Colon Carcinoma Metastatic in the Brain (tissue), 2 donors: ENCODE results near the genes ADGRG3 and GINS3.

GRCh38 chr16:57480186-57480728 lies 6.0 kb downstream of the DOK4 start:
- PRO-cap, 2 experiments: peak in 2 of 2 experiments; most common plus-strand start chr16:57480435 (in 1); most common minus-strand start chr16:57480370 (in 2)

GRCh38 chr16:57500740-57501351 lies 14.6 kb upstream of the DOK4 start:
- PRO-cap, 2 experiments: no peak in any of the 2 experiments

GRCh38 chr16:57528215-57528717 lies 8.1 kb downstream of the CCDC102A start:
- PRO-cap, 2 experiments: peak in 2 of 2 experiments; most common plus-strand start chr16:57528596 (in 1)

GRCh38 chr16:57537411-57537996 lies 1.1 kb upstream of the CCDC102A start:
- PRO-cap, 2 experiments: no peak in any of the 2 experiments

DNA sequence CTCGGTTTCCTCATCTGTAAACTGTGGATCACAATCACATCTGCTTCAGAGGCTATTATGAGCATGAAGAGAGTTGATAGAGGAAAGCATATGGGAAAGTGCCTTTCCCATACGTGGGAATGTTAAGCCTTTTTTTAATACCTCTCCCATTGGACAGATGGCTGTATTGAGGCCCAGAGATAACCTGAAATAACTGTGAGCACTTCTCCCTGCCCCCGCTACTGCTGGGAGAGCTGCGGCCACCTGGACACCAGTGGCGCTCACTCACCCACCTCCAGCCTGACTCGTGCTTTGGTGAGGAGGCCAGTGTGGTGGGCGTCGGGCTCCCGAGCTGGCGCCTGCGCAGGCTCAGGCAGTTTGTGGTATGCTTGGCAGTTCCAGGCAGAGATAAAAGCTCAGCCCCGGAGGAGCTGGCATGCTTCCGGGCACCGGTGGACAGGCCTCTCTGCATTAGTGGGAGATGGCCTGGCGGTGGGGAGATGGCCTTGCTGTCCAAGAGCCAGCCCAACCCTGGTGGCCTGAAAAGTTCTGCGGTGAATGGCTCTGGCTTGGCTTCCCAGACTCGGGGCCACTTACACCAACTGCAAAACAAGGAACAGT lies 4.0 kb downstream of the ADGRG1 start:
- PRO-cap, 2 experiments: no peak in any of the 2 experiments

GRCh38 chr16:57667949-57669100 lies at the start of gene ADGRG3:
TSS of gene ADGRG3 (plus strand) at chr16:57668306.
- PRO-cap, 2 experiments: no peak in any of the 2 experiments

DNA sequence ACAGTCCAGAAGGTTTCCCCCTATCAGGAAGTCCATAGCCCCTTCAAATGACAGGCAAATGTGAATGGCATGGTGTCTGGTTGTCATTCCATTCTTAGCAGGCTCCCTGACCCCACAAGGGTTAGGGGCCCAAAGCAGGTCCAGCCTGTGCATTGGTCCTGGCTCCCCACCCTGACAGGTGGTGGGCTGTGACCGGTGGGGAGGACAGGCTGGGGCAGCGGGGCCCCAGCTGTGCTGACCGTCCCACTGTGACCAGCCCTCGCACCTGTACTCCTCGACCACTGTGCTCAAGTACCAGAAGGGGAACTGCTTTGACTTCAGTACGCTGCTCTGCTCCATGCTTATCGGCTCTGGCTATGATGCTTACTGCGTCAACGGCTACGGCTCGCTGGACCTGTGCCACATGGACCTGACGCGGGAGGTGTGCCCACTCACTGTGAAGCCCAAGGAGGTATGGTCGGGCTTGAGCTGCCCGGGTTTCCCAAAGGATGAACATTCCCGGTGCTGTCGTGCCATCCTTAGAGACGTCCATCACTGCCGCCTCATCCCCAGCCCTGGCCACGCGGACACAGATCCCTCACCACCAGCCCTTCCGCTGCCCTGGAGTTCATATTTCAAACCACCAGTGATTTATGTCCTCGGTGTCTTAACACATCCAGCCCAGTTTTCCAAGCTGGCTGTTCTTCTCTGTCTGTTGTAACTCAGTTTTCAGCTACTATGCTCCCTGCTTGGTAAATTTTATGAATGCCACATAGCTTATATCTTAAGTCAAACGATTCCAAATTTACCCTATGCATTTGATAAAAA lies 7.3 kb downstream of the DRC7 start:
- PRO-cap, 2 experiments: no peak in any of the 2 experiments

- PRO-cap, 2 experiments: no peak in any of the 2 experiments
Observed at GRCh38 chr16:57771107-57771765, 31.1 kb downstream of the KIFC3 start.

DNA sequence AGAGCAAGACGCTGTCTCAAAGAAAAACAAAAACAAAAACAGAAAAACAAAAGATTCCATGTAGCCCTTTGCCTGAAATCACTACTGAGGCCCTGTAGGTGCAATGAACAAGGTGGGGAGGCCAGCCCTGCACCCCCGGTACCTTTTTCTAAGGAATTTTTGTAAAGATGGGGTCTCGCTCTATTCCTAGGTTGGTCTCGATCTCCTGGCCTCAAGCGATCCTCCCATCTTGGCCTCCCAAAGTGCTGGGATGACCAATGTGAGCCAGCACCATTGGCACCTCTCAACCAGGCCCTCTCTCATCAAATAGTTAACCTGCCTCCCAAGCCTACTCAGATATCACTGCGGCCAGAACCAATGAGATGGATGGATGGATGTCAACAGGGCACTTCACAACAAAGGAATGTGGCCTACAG lies 22.4 kb upstream of the KIFC3 start:
- PRO-cap, 2 experiments: no peak in any of the 2 experiments

DNA sequence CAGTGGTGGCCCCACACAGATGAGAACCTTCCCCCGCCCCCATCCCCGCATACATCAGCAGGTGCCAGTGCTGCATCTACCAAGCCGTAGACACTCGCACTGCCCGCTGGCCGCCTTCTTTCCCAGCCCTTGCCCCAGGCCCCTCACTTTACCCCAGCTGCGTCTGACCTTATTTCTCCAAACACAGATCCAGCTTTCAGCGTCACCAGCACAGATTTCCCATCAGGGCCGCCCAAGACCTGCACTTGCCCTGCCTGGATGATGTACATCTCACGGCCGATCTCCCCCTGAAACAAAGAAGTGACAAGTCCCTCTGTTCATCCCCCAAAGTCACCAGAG lies 73.3 kb downstream of the CNGB1 start:
- PRO-cap, 2 experiments: no peak in any of the 2 experiments

DNA sequence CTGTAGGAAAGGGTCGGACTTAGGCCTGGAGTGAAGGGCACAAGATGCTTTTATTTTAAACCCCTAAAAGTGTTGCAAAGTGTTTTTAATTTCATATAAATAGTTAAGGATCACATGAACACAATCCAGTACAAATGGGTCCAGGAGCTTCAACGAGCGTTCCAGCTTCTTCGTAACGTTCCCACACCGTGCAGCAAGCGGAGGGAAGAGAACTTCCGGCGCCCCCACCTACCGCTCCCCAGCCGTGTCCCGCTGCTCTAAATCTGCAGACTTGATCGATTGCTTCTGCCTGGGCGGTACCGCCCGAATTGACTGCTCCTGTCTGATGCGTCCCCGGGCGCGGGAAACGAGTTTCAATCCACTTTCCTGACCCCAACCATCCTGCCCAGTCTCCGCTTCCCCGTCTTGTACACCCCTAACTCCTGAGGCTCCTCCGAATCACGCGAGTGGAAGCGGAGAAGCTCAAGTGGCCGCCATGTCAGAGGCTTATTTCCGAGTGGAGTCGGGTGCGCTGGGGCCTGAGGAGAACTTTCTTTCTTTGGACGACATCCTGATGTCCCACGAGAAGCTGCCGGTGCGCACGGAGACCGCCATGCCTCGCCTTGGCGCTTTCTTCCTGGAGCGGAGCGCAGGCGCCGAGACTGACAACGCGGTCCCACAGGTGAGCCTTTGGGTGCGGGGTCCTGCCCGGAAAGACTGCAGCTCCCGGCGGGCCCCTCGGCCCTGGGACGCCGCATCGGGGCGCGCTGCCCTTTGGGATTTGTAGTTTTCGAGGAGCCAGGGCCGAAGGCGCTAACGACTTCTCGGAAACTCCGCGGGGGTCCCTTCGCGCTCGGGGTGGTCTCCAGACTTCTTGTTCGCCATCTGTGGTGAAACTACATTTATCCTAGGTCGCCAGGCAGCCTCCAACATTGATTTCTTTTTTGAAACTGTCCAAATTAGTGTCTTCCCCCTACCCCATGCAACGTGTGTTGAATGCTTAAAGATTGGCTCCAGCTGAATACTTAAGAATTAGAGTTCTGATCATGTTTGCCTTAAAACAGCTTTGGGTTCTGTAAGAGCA lies at the start of gene GINS3:
Gene GINS3, plus strand, starts transcription at position 345 of the 1,063 bp plus-strand sequence.
- PRO-cap, 2 experiments: peak in 2 of 2 experiments; most common plus-strand start position 765 of the sequence (in 1); most common minus-strand start position 643 of the sequence (in 1)

DNA sequence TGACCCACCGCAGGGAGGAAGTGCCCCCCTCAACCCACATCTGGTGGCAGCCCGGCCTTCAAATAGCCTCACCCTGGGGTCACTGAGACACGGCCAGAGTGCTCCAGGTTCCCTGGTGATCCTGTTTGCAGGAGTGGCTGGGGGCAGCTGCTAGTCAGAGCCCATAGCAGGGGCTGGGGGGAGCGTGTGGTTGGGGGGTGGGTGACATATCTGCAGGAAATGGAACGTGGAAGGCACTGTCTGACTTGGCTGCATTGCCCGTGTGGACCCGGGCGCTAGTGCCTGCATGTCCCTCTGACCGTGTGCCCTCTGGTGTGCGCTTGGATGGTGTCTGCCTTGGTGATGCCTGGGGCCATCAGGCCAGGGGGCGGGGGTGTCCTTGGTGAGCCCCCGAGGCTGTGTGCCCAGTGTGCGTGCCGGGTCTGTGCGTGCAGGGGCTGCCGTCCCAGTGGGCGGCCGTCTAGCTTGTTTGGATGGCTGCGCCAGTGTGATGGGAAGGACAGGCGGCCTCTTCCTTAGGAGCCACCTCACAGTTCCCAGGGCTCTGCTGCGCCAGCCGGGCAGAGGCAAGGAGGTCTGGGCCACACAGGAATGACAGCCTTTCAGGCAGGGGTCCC lies 489 bp downstream of the NDRG4 start:
- PRO-cap, 2 experiments: no peak in any of the 2 experiments

DNA sequence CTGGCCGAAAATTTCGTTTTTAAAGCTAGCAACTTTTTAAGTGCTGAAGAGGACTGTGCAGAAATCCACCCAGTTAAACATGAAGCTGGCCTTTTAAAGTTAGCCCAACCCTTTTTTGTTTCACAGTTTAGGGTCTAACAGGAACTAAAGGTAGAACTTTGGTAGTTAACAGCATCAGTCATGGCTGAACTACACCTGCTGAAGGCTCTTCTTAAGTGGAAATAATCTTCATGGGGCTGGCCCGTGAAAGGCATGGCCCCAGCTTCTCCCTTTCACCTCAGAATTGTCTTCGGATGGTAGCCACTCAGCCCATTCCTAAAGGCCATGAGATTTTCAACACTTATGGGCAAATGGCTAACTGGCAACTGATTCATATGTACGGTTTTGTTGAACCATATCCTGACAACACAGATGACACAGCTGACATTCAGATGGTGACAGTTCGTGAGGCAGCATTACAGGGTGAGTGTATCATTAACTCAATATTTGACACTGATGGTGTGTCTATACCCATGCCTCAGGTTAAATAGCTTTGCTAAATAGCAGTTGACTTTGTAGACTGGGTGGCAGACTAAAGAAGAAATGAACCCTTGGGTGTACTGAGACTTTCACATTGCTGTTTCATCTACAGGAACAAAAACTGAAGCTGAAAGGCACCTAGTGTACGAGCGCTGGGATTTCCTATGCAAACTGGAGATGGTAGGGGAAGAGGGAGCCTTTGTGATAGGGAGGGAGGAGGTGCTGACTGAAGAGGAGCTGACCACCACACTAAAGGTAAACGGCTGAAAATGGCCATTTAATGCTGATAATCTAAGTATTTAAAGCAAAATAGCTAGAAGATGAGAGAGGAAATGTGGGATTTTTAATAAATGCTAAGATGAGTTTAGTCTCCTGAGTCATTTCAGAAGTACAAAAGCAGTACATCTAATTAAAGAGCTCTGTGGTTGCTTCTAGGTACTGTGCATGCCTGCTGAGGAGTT lies 2.7 kb downstream of the SETD6 start:
- PRO-cap, 2 experiments: no peak in any of the 2 experiments

DNA sequence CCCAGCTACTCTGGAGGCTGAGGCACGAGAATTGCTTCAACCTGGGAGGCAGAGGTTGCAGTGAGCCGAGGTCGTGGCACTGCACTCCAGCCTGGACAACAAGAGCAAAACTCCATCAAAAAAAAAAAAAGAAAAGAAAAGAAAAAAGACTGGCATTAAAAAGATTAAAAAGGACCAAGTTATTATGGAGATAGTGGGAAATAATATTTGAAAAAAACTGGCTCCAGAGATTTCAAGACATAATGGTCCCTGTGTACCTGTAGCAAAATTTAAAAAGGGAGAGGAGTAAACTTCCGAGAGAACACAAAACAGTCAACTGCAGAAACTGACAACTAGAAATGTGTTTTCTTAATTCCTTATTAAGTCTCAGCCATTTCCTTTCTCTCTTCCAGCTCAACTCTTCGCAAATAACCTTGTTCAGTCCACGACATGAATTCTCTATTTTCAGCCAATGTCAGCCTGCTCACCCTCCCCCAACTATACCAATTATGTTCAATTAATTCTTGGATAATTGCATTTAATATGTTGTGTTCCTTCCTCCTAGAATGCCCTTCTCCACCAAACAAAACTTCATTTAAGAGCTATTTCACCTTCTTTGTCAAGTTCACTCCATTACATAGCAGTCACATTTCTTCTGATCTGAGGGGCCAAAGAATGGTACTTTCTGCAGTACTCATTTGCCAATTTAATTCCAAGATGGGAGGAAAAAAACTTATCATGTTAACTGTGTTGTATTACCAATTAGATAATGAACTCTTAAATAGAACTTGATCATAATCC lies 15.5 kb downstream of the SETD6 start:
- PRO-cap, 2 experiments: no peak in any of the 2 experiments

DNA sequence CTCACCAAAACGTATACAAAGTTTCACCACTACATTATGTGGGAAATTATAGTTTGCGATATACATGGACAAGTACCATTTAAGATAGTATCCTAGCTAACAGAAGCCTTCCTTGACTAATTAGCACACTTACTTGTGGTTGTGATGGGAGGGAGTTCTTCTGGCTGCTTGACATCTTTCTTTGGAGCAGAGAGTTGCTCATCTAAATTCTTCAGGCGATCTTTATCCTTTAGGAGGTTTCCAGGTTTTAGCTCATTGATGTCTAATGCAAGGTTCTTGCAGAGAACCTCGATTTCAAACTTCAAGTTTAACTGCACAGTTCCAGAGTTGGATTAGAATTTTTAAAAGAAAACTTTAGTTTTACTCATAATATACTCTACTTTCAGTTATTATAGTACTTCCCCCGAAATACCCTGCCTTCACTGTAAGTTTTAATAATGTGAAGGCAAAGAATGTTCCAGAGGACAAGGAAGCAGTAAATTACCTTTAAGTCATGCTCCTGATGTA lies 30.9 kb downstream of the SETD6 start:
- PRO-cap, 2 experiments: no peak in any of the 2 experiments

GRCh38 chr16:58652760-58653026 lies 23.1 kb upstream of the CNOT1 start:
- PRO-cap, 2 experiments: no peak in any of the 2 experiments

- PRO-cap, 2 experiments: no peak in any of the 2 experiments
Observed at GRCh38 chr16:61801688-61802126, 234.5 kb downstream of the CDH8 start.

DNA sequence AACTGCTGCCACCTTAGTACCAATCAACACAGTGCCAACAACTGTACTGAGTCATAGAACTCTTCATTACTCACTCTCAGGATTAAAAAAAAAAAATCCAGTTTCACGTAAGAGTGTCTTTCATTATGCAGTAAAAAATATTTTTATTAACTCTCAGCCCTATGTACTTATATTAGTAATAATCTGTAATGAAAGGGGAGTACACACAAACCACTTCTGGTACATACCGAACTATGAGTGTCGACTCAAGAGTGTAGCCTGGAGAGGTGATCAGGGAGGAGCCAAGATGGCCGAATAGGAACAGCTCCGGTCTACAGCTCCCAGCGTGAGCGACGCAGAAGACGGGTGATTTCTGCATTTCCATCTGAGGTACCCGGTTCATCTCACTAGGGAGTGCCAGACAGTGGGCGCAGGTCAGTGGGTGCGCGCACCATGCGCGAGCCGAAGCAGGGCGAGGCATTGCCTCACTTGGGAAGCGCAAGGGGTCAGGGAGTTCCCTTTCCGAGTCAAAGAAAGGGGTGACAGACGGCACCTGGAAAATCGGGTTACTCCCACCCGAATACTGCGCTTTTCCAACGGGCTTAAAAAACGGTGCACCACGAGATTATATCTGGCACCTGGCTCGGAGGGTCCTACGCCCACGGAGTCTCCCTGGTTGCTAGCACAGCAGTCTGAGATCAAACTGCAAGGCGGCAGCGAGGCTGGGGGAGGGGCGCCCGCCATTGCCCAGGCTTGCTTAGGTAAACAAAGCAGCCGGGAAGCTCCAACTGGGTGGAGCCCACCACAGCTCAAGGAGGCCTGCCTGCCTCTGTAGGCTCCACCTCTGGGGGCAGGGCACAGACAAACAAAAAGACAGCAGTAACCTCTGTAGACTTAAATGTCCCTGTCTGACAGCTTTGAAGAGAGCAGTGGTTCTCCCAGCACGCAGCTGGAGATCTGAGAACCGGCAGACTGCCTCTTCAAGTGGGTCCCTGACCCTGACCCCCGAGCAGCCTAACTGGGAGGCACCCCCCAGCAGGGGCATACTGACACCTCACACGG lies 117.9 kb downstream of the CDH8 start:
- PRO-cap, 2 experiments: no peak in any of the 2 experiments

GRCh38 chr16:65119797-65120473 lies 1.9 kb downstream of the CDH11 start:
- PRO-cap, 2 experiments: no peak in any of the 2 experiments

DNA sequence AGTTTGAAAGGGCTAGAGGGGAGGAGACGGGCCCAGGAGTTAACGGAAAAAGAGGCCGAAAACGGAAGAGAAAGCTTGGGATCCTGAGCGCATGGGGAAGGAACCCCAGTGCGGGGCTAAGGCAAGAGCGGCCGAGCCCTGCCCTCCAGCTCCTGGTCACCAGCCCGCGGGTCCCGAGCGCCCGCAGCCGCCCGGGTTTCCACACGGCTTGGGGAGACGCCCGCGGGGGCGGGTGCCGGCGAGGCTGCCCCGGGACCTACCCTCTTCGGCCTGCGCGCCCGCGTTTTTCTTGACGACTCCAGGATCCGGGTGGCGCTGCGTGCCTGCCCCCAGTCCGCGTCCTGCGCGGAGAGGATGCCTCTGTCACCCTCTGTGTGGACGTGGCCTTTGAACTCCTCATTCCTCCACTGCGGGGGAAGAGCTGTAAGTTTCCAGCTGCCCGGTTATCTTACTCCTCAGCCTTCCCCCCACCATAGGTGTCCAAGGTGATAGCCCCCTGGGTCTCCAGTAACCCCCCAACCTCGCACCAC lies 1.6 kb upstream of the CDH11 start:
- PRO-cap, 2 experiments: no peak in any of the 2 experiments